LHCN-M2 (cell line): ENCODE measurements around a stretch of chr3.

DNA sequence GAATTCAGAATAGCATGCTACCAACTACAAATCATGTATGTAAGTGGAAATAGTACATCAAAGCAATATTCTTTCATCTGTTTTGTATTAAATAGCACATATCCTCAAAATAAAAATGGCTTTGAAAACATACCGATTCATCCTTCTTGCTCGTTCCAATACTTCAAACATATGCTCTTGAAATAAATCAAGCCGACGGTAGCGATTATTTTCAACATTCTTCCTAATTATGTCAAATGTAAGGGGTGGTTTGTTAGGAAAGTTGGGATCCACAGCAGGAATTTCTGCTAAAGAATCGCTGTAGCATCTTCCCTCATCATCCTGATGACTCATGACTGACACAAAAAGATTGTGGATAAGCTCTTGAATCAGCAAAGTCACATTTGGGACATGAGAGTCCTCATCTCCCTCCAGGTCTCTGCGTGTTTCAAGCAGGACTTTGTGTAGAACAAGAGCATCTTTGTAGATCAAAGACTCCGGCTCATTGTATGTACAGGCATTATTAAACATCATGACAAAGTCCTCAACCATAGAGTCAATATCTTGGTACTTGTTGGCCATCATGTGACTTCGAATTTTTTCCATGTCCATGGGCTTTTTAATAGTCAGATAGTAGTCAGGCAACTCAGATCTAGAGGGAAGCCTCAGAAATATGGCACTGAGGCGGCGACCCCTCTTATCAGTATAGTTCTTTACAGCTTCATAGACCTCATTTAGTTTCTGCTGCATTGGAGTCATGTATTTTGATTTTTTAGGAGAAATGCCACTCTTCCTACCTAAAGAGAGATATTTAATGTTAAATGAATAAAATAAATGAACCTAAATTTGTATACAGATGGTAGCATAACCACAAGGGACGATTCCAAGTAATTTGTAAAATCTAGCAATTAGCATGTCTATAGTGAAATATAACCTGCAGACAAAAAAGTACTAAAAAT lies 73.0 kb downstream of the UQCC5 start:
- RAMPAGE, long total RNA, result no peak

DNA sequence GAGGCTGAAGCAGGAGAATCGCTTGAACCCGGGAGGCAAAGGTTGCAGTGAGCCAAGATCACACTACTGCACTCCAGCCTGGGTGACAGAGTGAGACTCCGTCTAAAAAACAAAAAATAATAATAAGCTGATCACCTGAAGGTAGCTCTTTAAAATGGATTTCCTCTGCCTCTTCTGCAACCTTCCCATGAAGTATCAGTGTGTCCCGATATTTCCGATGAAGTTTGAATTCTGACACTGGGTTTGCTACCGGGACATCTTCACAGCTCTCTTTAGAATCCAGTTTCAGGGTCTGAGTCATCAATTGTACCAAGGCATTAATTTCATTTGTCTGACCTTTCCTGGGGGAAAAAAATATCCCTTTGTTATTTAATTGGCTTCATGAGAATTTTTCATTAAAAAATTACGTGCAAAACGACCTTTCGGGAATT lies 31.4 kb downstream of the NEK4 start:
- RAMPAGE, long total RNA, result no peak

- RAMPAGE, long total RNA, result no peak
Observed at GRCh38 chr3:52745935-52746432, 24.8 kb downstream of the NEK4 start.

DNA sequence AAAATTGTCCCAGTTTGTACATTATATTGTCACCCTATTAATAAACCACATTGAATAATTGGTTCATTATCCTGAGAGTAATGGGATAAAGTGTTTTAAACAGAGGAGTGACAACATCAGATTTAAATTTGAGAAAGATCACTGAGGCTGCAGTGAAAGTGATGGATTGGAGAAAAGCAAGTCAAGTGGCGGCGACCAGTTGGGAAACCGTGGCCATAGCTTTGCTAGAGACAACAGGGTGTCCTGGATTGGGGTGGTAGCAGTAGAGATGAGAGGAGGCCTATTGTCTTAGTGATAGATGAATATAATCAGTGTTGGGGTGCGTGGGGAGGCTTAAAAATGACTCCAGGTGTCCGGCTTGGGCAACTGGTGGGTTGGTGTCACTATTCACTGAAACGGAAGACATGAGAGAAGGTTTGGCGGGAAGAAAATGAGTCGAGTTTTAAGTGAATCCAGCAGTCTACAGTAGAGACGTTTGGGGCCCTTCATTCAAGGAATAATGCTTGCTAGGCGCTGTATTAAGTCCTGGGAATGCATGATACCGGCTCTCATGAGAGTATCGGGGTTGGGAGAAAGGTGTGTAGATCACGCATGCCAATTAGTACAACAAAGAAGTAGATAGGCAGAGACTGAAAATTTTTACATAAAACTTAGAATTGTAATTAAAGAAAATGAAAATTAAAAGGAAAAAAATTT lies 832 bp downstream of the NEK4 start:
- RAMPAGE, long total RNA, result no peak

DNA sequence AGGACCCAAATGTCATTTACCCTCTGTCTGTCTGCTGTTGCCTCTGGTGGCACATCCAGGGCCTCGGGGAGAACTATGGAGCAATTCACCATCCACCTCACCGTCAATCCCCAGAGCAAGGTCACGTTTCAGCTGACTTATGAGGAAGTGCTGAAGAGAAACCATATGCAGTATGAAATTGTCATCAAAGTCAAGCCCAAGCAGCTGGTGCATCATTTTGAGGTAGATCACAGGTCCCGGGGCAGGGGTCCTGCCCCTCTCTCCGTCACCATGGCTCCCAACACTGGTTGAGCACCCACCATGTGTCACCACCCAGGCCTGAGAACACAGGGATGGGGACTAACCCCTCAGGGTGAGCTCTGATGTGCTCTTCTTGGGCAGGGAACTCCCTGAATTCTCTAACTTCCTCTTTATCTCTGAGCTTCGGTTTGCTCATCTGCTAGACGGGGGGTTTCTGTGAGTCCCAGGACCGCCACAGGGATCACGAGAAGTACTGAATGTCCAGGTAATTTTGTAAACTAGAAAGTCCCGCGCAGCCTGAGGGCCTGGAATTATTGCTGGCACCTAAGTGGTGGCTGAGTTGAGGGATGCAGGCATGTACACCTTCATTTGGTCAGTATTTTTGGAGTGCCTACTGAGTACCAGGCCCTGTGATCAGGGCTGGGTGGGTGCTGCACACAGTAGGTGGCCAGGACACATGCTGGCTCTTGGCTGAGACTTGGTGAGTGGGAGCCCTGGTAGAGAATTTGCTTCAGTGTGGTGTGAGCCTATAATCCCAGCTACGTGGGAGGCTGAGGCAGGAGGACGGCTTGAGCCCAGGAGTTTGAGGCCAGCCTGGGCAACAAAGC lies 2.2 kb downstream of the ITIH1 start:
- RAMPAGE, long total RNA, result no peak

DNA sequence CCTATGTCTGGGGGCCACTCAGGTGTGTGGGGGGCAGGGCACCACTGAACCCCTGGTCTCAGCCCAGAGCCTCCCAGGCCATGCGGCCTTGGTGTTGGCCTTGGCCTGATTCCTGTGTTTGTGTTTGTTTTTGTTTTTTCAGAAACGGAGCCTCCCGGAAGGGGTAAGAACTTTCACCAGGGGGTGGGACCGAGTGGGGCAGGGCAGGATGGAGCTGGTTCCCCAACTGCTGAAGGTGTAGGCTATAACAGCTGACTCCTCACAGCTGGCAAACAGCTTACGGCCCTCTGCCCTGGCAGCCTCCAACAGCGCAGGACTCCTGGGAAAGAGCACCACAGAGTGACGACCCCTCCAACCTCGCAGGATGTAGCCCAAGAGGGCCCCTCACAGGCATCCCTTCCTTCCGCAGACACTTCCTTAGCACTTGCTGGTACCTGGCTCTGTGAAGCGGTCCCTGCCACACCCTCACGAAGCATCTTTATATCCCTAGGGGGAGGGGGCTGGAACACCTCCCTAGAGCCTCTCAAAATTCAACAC lies 933 bp downstream of the ITIH3 start:
- RAMPAGE, long total RNA, result no peak

DNA sequence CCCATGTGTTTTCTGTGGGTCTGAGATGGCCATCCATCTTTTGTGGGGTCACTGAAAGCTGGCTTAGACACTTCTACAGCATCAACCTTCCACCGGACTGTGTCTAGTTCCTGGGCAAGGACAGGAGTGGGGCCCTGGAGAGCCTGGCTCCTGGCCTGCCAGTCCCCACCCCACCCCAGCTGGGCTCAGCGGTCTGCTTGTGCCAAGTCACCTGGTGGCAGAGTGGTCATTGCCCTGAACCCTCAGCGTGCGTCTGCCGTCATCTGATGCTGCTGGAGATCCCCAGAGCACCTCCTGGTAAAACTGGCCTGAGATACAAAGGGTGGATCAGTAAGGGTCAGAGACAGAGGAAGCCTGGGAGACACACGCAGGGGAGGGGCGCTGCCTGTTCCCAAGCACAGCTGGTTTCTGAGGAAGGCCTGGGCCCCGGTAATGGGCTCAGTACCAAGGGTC lies 16.7 kb downstream of the ITIH4 start:
- RAMPAGE, long total RNA, result no peak

- RAMPAGE, long total RNA, result no peak
Observed at GRCh38 chr3:52829066-52830239, 1.0 kb downstream of the ITIH4 start.

- RAMPAGE, long total RNA, result no peak
Observed at GRCh38 chr3:52983124-52984000, 62.5 kb downstream of the SFMBT1 start.

DNA sequence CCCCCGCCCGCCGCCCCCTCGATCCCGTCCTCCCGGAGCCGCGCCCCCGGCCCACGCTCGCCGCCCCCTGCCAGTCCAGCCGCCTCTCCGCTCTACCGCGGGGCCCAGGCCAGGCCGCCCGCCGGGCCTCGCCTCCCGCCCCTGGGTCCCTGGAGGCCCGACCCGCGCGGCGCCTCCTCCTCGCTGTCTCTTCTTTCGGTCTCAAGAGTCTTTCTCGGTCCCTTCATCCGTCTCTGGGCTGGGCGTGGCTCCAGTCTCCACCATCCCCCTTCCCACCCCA lies 804 bp downstream of the PRKCD start:
- RAMPAGE, long total RNA, result no peak

DNA sequence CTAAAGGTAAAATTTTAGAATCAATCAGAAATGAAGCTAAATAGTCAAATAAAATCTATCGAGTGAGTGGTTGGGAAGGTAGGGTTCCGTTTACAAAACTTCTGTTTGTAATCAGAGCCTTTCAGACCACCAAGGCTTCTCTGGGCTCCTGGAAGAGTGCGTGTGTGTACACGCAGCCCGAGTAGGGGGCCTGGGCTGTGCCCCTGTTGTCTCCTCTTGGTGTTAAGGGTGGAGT lies 24.2 kb downstream of the PRKCD start:
- RAMPAGE, long total RNA, result no peak

GRCh38 chr3:53192609-53192959 lies 31.6 kb downstream of the PRKCD start:
- RAMPAGE, long total RNA, result no peak

DNA sequence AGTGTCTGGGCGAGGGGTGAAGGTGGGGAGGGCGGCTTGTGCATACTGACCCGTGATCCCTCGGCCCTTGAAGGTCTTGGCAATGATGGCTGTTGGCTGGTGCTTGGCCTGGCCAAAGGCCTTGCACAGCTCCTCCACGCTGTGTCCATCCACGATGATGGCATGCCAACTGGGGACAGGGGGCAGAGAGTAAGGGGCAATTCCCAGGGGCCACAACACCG lies 22.8 kb downstream of the TKT start:
- RAMPAGE, long total RNA, result no peak

GRCh38 chr3:53238037-53238803 lies 17.6 kb downstream of the TKT start:
- RAMPAGE, long total RNA, result no peak

- RAMPAGE, long total RNA, result no peak
Observed at GRCh38 chr3:53335781-53336171, 11.6 kb downstream of the DCP1A start.

DNA sequence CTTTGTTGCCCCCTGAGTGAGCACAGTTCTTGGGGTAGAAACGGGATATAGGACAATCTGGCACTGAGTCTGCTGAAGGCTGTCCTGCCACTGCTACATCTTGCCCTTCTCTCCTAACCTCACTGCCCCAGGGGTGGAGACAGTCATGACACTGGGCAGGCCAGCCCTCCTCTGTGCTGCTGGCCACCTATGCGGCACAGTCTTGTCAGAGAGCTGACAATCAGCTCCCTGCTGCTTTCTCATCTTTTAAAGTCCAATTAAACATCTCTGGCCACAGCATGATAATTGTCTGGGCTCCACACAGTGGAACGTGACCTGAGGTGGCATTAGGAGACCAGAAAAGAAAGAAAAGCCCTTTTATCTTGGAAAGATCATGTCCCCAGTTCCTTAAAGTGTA lies 15.6 kb upstream of the CACNA1D start:
- RAMPAGE, long total RNA, result no peak

GRCh38 chr3:53707935-53708740 lies 138.1 kb downstream of the CHDH start:
- RAMPAGE, long total RNA, result no peak

- RAMPAGE, long total RNA, result no peak
Observed at GRCh38 chr3:53729092-53729436, 117.2 kb downstream of the CHDH start.

- RAMPAGE, long total RNA, result no peak
Observed at GRCh38 chr3:53842722-53843635, 3.2 kb downstream of the CHDH start.

GRCh38 chr3:53890649-53891068 lies 1.0 kb downstream of the SELENOK start:
- RAMPAGE, long total RNA, result no peak